Pulmonary artery (tissue), 1 donor: ENCODE results near the genes FEV and IHH.

- PRO-cap, result no peak
These were observed 1.1 kb downstream of the CATIP start for GRCh38 chr2:218357665-218358338.

DNA sequence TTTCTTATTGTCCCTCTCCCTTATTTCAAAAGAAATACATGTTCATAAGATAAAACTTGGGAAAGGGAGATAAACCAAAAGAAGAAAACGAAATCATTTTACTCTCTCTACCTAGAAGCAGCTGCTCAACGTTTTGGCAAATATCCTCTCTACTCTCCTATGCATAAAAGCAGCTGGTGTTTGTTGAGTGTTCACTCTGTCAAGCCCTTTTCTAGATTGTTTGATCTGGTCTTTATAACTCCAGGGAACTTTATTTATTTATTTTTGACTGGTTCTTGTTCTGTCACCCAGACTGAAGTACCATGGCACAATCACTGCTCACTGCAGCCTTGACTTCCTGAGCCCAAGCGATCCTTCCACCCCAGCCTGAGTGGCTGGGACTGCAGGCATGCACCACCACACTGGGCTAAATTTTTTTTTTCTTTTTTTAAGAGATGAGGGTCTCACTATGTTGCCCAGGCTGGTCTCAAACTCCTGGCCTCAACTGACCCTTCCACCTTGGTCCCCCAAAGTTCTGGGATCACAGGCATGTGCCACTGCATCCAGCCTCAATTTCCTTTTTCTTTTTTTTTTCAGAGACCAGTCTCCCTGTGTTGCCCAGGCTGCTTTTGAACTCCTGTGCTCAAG, 12.7 kb downstream of the CATIP start:
- PRO-cap, result no peak

DNA sequence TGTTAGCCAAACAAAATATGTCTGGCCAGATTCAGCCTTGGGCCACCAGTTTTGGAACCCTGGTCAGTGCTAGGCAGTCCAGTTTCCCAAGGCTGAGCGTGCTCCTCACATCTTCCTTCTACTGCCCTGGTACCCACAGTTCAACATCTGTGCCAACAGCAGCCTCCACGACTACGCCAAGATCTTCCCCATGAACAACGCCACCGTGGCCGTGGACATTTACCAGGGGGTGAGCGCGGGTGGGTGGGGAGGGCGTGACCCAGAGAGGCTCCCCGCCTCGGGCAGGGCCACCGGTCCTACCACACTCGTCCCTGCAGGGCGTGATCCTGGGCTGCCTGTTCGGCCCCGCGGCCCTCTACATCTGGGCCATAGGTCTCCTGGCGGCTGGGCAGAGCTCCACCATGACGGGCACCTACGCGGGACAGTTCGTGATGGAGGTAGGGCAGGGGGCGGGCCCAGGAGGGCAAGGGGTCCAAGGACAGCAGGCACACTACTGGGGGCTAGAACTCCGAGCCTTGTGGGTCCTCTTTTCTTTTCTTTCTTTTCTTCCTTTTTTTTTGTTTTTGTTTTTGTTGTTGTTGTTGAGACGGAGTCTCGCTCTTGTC, 8.5 kb upstream of the CTDSP1 start:
- PRO-cap, result no peak

DNA sequence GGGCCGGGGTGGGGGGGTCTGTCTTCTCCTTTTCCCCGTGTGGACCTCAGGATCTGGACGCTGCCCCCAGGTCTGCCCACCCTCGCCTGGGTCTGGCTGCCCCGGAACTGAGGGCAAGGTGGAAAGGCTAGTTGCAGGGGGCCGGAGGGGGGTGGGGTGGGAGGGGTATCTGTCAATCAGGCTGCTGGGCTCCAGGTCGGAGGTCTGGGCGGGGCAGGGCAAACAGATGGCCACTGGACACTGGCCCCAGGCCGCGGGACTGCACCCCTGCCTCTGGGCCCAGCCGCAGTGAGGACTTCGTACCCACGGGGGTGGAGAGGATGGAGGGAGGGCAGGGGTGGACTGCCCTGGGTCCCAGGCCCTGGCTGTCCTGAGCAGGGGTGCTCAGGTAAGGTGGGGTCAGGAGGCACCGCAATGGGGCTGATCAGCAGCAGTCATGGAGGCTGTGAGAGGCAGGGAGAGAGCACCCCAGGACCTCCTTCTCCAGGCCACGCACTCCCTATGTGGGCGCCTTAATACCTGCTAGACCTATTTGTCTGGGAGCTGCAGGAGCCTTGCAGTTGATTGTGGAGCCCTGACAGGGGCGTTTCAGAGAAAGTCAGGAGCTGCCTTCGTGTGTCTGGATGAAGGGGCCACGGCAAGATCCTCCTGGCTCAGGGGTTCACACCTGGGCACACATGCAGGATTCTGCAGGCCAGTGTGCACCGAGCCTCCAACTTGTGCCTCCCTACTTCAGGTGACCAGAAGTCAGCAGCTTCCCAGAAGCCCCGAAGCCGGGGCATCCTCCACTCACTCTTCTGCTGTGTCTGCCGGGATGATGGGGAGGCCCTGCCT, 1.4 kb downstream of the CTDSP1 start:
- PRO-cap, result no peak

DNA sequence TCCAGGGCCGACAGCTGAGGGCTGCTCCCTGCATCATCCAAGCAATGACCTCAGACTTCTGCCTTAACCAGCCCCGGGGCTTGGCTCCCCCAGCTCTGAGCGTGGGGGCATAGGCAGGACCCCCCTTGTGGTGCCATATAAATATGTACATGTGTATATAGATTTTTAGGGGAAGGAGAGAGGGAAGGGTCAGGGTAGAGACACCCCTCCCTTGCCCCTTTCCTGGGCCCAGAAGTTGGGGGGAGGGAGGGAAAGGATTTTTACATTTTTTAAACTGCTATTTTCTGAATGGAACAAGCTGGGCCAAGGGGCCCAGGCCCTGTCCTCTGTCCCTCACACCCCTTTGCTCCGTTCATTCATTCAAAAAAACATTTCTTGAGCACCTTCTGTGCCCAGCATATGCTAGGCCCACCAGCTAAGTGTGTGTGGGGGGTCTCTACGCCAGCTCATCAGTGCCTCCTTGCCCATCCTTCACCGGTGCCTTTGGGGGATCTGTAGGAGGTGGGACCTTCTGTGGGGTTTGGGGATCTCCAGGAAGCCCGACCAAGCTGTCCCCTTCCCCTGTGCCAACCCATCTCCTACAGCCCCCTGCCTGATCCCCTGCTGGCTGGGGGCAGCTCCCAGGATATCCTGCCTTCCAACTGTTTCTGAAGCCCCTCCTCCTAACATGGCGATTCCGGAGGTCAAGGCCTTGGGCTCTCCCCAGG, 5.5 kb downstream of the CTDSP1 start:
- PRO-cap, result no peak

- PRO-cap, result no peak
These were observed 18.5 kb downstream of the USP37 start for GRCh38 chr2:218549549-218550056.

DNA sequence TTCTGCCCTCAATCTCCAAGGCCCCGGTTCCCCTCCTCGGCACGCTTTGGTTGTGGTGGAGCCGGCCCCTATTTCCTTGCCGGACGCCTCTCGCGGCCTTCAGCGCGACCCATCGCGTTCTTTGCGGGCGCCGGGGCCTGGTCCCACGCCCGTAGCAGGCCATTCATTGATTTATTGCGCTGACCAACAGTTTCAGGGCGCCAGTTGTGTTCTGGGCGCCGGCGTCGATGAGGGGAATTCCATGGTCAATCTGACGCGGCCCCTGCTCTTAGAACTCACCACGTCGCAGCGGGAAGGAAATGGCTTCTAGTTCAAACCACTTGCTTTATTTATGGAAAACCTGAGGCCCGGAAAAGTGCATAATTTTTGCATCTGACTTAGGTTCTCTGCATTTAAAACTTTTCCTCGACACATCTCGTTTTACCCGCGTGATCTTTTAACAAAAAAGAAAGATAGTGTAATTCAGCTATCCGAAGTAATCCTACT, 485 bp downstream of the CNOT9 start:
- PRO-cap, result unidirectional peak, minus-strand start at position 229 of the sequence

GRCh38 chr2:218631977-218632420, 24.3 kb downstream of the PLCD4 start:
- PRO-cap, result no peak

DNA sequence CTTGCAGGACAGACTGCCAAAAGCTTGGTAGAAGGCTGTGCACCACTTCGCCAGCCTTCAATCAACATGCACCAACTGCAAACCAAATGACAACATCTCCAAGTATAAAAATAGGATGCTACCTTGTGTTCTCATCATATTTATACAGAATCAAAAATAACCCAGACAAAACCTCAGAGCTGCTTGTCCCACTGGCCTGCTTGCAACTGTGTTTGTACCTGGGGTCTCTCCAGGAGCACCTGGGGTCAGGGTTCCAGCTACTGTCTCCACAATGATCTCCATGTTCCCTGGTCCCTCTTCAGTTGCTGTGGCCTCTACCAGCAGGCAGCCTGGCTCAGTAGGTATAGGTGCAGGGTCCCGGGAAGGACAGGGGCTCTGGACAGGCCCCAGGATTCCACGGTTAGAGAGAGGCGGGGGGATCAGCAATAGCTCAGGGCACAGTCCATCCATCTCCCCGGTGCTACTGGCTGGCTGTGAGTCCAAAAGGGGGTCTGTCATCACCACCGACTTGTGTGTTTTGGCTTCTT, 3.4 kb downstream of the ZNF142 start:
- PRO-cap, result no peak

DNA sequence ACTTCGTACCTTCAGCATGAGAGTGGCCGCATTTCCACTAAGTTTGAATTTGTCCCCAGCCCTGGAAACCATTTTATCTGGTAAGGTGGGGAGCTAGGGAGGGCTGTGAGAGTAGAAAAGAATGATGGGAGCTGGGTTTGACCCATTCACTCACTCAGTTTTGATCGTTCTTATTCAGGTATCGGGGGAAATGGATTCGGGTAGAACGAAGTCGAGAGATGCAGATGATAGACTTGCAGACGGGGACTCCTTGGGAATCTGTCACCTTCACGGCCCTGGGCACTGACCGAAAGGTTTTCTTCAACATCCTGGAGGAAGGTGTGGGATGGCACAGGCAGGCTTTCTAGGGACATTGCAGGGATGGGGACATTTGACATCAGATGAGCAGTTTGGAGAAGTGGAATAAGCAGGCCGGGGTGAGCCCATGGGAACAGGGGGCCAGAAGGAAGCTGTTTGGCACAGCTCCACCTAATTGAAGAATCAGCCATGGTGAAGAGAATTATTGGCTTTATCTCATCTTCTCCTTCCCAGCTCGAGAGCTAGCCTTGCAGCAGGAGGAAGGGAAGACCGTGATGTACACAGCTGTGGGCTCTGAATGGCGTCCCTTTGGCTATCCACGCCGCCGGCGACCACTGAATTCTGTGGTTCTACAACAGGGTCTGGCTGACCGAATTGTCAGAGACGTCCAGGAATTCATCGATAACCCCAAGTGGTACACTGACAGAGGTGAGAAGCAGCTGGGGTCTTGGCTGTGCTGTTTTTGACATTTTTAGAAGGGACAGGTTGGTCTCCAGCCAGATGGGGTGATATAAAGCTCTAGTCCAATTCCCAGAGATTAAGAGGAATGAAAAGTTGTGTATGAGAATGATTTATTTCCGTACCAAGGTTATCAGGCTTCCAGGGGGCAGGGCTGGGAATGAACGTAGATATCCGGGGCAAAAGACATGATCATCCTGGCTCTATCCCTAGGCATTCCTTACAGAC, 2.0 kb downstream of the BCS1L start:
- PRO-cap, result no peak

- PRO-cap, result no peak
These were observed 23.6 kb downstream of the TTLL4 start for GRCh38 chr2:218734095-218734749.

- PRO-cap, result no peak
These were observed 2.7 kb downstream of the WNT10A start for GRCh38 chr2:218883248-218883808.

DNA sequence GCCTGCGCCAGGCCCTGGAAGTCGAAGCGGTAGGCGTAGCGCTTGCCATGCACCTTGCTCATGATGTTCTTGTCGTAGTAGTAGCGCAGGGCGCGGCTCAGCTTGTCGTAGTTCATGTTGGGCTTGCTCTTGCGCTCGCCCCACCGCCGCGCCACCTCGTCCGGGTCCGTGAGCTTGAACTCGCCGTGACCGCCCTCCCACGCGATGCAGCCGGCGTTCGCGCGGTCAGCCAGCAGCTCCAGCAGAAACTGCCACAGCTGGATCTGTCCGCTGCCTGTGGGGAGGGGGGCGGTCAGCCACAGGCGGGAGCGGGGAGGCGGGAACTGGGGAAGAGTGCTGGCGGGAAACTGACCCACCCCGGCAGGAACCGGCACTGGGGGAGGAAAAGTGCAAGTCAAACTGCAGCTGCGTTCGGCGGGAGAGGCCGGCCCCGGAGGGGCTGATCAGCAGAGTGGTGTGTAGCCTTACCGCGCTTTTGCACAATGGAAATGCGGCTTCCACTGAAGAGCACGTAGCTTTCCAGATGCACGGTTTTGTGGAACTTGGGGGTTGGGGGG, 2.9 kb downstream of the FEV start:
- PRO-cap, result no peak

GRCh38 chr2:218984053-218984843, 736 bp downstream of the FEV start:
- PRO-cap, result unidirectional peak, plus-strand start at chr2:218984586

- PRO-cap, result no peak
These were observed at the start of gene FEV for GRCh38 chr2:218984844-218985968. Gene FEV, minus strand, starts transcription at chr2:218985184.

- PRO-cap, result unidirectional peak, minus-strand start at chr2:219060696
These were observed at the start of gene IHH for GRCh38 chr2:219060455-219061486. Gene IHH, minus strand, starts transcription at chr2:219060921.

- PRO-cap, result no peak
These were observed 5.9 kb upstream of the ZFAND2B start for GRCh38 chr2:219200458-219201288.

DNA sequence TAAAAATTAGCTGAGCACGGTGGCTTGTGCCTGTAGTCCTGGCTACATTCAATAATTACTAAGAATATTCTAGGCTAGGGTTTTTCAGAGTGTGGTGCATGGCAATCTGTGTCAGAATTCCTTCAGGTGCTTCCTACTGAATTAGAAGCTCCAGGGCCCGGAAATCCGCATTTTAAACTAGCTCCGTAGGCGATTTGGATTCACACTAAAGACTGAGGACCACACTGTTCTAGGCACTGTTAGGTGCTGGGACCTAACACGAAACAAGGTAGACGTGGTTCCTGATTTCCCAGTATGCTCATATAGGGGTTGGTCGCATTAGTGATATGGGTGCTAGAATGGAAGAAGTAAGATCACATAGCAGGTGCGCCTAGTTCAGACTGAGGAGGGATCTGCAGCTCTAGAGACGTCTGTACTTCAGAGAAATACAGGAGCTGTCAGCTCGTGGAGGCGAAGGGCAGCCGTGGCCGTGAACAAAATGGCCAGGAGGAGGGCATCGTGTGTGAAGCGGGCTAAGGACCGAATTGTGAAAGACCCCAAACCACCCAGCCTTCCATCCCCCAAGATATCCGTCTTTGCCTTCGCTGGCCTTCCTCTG, 469 bp upstream of the ZFAND2B start:
- PRO-cap, result no peak

DNA sequence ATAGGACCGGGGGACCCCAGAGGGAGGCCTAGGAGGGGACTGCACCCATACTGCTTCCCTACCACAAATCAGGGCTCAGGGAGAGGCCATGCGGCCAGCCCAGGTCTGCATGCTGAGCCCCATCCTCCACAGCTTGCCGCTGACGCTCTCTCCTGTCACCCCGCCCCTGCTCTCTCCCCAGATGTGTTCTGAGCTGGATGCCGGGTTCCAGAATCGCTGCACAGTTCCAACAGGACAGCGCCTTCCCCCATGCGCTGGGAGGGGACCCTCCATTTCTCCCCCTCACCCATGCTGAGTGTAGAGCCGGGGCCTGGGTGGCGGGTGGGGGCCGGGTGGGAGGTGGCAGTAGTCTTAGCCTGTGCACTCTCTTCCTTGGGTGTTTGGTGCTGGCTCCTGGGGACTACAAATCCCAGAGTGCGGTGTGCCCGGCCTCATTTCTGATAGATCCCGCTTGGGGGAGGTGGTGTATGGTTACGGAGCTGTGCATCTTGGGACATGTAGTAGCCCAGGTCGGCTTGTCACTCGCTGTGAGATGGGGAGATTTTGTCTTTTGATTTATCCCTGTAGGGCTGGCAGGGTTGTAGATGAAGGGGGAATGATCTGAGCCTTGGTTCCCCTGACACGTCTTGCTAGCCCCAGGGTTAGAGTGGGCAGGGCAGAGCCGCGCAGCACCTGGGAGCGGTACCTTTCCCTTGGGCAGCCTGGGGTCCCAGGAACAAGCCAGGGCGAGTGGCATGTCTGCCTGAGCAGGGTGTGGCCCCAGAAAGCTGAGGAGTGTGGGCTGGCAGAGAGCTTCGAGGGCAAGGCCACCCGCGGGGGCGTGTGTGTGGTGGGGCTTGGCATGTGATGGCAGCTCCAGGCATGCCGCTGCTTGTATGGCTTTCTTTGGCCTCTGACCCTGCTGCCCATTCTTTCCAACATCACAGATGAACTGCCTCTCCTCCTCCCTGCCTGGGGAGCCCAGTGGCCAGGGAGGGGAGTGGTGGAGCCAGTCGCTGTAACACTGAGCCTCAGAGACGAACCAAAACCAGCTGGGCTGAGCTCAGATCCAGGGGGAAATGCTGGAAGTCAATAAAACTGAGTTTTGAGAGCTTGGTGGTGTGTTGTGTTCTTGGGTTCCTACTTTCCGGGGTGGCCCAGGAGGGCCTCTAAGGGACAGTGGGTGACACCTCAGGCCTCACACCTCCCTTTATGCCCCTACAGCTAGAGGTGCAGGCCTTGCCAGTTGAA, 7.1 kb downstream of the DNAJB2 start:
- PRO-cap, result no peak

DNA sequence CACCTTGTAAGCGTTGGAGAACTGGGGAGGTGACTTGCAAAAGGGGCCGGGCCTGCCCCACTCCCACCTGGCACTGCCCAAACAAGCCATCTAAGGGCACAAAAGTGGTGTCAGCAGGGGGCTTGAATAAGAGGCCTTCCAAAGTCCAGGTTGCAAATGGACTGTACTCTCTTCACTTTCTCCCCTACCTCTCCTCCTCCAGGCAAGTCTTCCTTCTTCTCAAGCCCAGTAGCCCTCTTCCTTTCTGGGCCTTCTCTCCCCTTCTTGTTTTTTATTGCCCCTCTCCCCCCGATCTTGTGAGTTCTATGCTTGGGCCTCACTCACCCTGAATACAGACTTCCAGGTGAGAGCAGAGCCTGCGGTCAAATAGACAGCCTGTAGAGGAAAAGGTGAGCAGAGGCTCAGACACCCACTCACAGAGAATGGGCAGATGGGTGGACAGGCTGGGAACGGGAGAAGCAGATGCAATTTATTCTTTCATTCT, 1.7 kb downstream of the PTPRN start:
- PRO-cap, result no peak